ENCODE measurements around a stretch of chr11.

DNA sequence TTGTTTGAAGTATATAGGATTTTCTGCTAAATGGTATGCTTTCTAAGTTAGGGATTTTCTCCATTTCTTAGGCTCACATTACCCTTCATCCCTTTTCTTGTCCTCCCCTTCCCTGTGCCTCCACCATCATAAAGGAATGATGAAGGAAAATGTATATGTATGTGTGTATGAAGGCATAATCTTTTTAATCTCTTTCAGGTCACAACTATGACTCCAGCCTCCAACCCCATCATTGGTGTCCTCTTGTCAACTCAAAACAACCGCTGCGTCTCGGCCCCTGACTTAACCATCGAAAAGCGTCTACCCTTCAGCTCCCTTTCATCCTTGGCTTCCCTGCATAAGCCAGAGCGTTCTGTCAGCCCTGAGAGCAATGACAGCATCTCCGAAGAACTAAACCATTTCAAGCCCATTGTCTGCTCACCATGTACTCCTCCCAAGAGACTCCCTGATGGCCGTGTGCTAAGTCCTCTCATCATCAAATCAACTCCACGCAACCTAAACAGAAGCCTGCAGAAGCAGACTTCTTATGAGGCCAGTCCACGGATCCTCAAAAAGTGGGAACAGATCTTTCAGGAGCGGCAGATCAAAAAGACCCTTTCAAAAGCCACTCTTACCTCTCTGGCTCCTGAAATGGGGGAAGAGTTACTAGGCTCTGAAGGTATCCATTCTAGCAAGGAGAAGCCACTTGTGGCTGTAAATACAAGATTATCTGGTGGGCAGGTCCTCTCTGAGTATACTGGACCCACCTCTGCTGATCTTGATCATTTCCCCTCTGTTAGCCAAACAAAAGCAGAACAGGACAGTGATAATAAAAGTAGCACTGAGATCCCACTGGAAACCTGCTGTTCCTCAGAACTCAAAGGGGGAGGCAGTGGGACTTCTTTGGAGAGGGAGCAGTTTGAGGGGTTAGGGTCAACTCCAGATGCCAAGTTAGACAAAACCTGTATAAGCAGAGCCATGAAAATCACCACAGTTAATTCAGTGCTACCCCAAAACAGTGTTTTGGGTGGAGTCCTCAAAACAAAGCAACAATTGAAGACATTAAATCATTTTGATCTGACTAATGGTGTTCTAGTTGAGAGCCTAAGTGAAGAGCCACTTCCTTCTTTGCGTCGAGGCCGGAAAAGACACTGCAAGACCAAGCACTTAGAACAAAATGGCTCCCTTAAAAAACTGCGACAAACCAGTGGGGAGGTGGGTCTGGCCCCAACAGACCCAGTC is 87.1 kb downstream of the RNF169 start:
CAGE:
- cytosol, long polyA minus RNA: start-site peak on the plus strand centred at position 597 of the sequence, 80 bp wide, 5 reads
- cytosol, long polyA plus RNA: no peak
- long polyA plus RNA: no peak
- nucleus, long polyA minus RNA: no peak
- nucleus, long polyA plus RNA: no peak

CAGE:
- cytosol, long polyA minus RNA: no peak
- cytosol, long polyA plus RNA: no peak
- long polyA plus RNA: no peak
- nucleus, long polyA minus RNA: no peak
- nucleus, long polyA plus RNA: no peak
Measured at GRCh38 chr11:74909396-74909924, 39.4 kb downstream of the XRRA1 start.

DNA sequence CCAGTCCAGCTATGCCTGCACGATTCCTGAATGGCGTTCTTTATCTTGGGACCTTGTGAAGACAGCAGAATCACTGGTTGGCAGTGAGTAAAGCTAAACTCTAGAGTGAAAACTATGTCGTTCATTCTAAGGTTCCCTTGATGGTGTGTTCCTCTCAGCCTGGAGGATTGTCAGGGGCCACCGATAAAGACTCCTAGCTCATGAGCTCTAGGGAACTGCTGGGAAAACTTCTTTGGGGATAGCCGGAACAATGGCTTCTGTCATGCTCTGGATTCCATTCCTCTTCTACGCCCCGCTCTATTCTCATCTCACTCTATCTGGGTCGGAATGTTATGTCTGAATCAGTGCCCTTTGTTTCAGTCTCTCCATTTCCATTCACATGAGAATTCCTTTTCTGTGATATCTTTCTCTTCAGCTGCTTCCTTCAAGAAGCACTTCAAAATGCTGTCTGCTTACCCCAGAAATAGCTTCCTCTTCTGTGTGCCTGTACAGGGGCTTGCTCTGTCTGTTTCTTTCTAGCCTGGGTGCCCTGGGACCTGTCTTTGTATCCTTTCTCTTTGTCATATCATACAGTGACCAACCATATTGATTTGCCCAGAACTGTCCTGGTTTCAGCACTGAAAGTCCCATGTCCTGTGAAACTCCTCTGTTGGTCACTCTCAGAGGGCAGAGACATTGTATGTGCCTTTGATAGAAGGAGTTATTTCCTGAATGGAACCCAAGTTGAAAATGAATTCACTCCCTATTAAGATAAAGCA is 16.9 kb upstream of the SLCO2B1 start:
CAGE:
- cytosol, long polyA minus RNA: no peak
- cytosol, long polyA plus RNA: no peak
- long polyA plus RNA: no peak
- nucleus, long polyA minus RNA: no peak
- nucleus, long polyA plus RNA: no peak

CAGE:
- cytosol, long polyA minus RNA: no peak
- cytosol, long polyA plus RNA: no peak
- long polyA plus RNA: no peak
- nucleus, long polyA minus RNA: no peak
- nucleus, long polyA plus RNA: no peak
Measured at GRCh38 chr11:75151264-75151754, 402 bp downstream of the SLCO2B1 start.

CAGE:
- cytosol, long polyA minus RNA: no peak
- cytosol, long polyA plus RNA: no peak
- long polyA plus RNA: no peak
- nucleus, long polyA minus RNA: no peak
- nucleus, long polyA plus RNA: no peak
Measured at GRCh38 chr11:75164287-75164757, 13.4 kb downstream of the SLCO2B1 start.

DNA sequence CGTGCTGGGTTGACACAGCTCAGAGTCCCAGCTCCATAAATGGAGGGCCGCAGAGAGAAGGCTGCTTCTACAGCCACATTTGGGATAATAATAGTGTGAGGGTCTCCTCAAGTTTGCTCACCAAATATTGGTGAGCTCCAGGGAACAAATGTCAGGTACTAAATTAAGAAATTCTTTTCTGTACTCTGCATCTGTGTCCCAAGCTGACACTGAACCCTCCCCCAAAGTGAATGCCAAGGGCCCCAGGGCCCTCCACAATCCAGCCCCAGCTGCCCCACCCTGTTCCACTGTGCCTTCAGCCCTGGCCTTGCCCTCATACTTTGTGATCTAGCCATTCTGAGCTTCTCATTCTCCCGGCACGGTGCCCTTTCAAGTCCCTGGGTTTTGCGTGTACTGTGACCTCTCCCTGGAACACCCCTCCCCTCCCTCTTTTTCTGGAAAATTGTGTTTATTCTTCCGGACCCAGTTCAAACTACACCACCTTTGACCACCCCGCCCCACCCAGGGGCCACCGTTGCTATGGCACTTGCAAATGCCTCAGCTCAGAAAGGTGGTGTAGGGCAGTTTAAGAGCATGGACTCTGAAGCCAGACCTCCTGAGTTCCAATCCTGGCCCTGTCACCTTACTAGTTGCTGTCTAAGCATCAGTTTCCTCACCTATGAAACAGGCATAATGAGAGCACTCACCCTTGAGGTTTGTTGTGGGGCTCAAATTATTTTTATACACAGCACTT is 17.6 kb downstream of the SLCO2B1 start:
CAGE:
- cytosol, long polyA minus RNA: no peak
- cytosol, long polyA plus RNA: no peak
- long polyA plus RNA: no peak
- nucleus, long polyA minus RNA: no peak
- nucleus, long polyA plus RNA: no peak

DNA sequence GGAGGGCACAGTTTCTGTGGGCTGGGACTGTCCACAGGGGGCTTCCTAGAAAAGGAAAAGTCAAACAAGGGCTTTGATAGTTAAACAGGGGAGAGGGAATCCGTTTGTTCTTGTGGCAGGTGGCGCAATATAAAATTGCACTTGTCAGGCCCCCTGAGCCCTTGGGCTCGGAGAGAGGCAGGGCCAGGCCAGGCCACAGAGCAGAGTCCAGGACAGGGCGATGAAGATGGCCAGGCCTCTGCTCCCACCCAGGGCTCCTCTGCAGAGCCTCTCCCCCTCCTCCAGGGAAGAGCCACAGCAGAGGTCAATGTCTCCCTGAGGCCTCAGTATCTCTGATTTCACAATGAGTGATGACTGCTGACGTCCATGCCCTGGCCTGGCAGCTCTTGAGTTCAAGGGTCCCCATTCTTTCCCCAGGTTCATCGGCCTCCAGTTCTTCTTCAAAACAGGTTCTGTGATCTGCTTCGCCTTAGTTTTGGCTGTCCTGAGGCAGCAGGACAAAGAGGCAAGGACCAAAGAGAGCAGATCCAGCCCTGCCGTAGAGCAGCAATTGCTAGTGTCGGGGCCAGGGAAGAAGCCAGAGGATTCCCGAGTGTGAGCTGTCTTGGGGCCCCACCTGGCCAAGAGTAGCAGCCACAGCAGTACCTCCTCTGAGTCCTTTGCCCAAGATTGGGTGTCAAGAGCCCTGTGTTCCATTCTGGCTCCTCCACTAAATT is 36.4 kb upstream of the TPBGL start:
CAGE:
- cytosol, long polyA minus RNA: no peak
- cytosol, long polyA plus RNA: no peak
- long polyA plus RNA: no peak
- nucleus, long polyA minus RNA: no peak
- nucleus, long polyA plus RNA: no peak

GRCh38 chr11:75204699-75205712 is 35.6 kb upstream of the TPBGL start:
CAGE:
- cytosol, long polyA minus RNA: no peak
- cytosol, long polyA plus RNA: no peak
- long polyA plus RNA: no peak
- nucleus, long polyA minus RNA: no peak
- nucleus, long polyA plus RNA: no peak

CAGE:
- cytosol, long polyA minus RNA: no peak
- cytosol, long polyA plus RNA: no peak
- long polyA plus RNA: no peak
- nucleus, long polyA minus RNA: no peak
- nucleus, long polyA plus RNA: no peak
Measured at GRCh38 chr11:75263287-75263705, 22.7 kb downstream of the TPBGL start.

DNA sequence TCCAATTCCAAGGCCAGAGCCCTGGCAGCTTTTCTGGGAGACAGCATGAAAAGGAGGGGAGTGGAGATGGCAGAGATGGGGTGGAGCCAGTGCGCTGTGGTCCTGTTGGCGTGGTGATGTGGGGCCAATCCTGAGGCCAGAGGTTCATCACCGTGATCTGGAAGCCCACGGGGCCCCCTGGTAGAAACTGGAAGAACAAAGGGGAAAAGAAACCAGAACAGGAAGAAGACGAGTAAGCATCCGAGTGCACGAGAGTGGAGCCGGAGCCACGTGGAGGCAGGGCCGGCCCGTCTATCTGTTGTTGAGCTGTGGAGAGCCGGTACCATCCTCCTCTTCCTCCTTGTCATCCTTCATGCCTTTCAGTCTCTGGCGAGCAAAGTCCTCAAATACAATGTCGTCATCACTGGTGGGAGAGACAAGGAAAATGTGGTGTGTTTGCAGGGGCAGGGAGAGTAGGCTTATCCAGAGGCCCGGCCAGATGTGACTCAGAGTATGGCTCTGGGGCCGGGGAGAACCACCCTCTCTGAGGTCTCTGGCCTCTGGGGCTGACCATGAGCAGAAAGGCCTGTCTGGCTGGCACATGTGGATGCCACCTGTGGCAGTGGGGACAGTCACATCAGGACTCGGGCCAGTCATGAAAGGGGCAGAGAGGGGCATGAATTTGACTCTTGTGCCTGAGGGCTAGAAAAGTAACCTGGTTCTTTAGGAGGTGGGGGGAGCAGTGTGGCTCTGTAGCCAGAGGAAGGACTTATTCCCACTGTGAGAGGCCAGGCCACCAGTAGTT is 25.5 kb downstream of the TPBGL start:
CAGE:
- cytosol, long polyA minus RNA: no peak
- cytosol, long polyA plus RNA: no peak
- long polyA plus RNA: no peak
- nucleus, long polyA minus RNA: no peak
- nucleus, long polyA plus RNA: no peak

DNA sequence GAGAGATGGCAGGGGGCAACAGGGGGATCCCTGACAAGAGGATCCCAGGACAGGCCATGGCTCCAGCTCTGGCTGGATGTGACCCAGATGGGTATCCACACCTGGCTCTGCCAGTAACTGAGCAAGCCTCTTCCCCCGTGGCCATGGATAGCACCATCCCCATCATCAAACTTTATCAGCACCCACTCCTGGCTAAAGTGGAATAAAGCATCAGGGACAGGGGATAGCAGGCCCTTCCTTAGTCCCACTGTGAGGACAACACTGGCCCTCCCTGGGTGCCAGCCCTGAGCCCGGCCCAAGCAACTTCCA is 43.7 kb downstream of the ARRB1 start:
CAGE:
- cytosol, long polyA minus RNA: no peak
- cytosol, long polyA plus RNA: no peak
- long polyA plus RNA: no peak
- nucleus, long polyA minus RNA: no peak
- nucleus, long polyA plus RNA: no peak

CAGE:
- cytosol, long polyA minus RNA: no peak
- cytosol, long polyA plus RNA: no peak
- long polyA plus RNA: no peak
- nucleus, long polyA minus RNA: no peak
- nucleus, long polyA plus RNA: no peak
Measured at GRCh38 chr11:75313466-75313826, 38.0 kb downstream of the ARRB1 start.

DNA sequence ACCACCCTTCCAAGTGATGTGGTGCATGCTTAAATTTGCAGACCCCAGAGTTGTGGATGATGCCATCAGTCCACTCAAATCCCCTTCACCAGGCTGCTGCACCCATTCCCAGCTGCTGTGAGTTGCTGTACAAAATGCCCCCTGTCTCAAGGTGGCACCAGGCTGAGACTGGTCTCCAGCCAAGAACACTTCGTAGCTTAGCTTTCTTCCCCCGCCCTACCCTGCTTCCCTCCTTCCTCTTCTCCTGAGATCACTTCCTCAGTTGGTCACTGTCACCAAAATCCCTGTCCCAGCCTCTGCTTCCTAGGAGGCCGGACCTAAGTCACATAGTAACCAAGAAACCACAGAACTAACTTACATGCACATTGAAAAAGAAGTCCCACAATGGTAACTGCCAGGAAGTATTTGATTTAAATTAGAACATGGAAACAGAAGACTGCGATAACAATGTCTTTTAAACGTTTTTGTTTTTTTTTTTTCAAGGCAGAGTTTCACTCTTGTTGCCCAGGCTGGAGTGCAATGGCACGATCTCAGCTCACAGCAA is 18.4 kb upstream of the ARRB1 start:
CAGE:
- cytosol, long polyA minus RNA: no peak
- cytosol, long polyA plus RNA: no peak
- long polyA plus RNA: no peak
- nucleus, long polyA minus RNA: no peak
- nucleus, long polyA plus RNA: no peak

DNA sequence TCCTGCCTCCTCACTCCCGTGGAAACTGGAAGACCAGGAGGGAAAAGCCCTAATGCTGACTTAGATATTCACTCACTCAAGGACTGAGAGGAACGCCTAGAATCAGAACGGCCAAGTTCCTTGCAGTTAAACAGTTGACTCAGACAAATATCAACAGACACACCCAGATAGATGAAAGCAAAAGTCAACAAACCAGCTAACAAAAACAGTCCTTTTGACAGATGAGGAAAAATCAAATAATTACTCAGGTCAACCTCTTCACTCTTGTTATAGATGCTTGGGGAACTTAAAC is 20.8 kb upstream of the ARRB1 start:
CAGE:
- cytosol, long polyA minus RNA: no peak
- cytosol, long polyA plus RNA: no peak
- long polyA plus RNA: no peak
- nucleus, long polyA minus RNA: no peak
- nucleus, long polyA plus RNA: no peak

GRCh38 chr11:75402574-75403626 is 3.6 kb downstream of the RPS3 start:
CAGE:
- cytosol, long polyA minus RNA: no peak
- cytosol, long polyA plus RNA: no peak
- long polyA plus RNA: no peak
- nucleus, long polyA minus RNA: no peak
- nucleus, long polyA plus RNA: no peak

DNA sequence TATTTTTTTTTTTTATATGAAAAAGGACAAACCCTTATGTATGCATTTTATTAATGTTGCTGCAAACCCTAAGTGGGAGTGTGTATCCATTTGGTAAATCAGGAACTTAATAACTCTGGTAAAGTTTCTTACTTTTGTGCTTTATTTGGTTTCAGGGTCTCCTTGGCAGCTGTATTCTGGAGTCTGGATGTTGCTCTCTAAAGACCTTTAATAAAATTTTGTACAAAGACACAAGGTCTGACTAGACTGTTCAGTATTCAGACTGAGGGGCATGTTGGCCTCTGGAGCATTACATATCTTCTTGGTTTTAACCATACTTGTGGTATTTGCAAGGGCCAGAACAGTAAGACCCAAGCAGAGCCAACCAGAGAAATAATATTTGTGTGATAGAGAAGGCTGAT is 6.1 kb downstream of the RPS3 start:
CAGE:
- cytosol, long polyA minus RNA: no peak
- cytosol, long polyA plus RNA: no peak
- long polyA plus RNA: no peak
- nucleus, long polyA minus RNA: no peak
- nucleus, long polyA plus RNA: start-site peak on the plus strand centred at position 192 of the sequence, 27 bp wide, 321 and 260 reads in 2 replicates

DNA sequence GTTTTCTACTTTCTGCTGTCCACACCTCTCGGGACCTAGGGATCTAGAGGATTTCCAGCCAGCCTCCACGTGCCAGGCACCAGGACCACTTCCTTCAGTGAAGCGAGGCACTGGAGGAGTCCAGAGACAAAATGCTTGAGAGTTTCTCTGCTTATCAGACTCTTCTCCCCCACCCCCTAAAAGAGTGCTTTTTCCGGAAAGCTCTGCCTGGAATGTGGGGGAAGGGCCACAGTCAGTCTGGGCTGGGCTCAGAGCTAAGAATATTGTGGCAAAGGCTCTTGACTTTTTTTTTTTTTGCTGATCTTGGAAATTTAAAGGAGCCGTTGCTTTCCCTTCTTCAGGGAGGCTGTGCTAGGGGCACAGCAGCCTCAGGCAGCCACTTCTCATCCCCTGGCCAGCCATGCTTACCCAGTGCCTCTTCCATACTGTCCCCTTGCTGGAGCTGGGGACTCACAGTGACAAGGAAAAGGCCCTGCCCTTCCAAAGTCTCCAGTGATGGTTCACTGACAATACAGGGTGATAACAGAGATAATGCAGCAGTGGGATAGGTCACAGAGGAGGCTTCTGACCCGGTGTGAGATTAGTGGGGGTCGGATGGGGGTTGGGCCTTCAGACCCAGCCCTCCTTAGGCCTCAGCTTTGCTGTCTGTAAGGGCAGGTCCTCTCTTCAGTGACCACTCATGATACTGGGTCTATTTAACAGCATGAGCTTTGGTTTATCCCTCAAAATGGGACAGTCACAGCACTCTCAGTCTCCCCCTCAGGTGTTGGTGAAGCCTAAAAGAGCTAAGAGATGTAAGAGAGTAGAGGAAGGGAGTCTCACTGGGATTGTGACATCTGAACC is 2.8 kb upstream of the SERPINH1 start:
CAGE:
- cytosol, long polyA minus RNA: no peak
- cytosol, long polyA plus RNA: no peak
- long polyA plus RNA: no peak
- nucleus, long polyA minus RNA: no peak
- nucleus, long polyA plus RNA: no peak

CAGE:
- cytosol, long polyA minus RNA: no peak
- cytosol, long polyA plus RNA: no peak
- long polyA plus RNA: no peak
- nucleus, long polyA minus RNA: no peak
- nucleus, long polyA plus RNA: no peak
Measured at GRCh38 chr11:75563663-75564614, 1.9 kb downstream of the SERPINH1 start.

DNA sequence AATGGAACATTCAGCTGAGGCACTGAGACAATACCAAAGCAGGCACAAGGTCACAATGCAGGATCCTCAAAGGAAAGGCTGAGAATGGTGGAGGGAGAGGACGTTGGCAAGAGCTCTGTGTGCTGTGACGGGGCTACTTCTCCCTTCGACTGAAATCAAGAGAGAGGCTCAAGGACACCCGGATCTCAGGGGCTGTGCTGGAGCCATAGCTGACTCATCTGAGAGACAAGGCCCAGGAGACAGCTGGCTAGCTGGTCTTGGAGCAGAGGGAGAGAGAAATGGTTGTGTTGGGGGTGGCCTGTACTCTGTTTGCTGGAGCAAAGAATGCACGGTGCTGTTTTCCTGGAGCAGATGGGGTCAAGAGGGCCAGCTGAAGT is 41.0 kb downstream of the MAP6 start:
CAGE:
- cytosol, long polyA minus RNA: no peak
- cytosol, long polyA plus RNA: no peak
- long polyA plus RNA: no peak
- nucleus, long polyA minus RNA: no peak
- nucleus, long polyA plus RNA: no peak

DNA sequence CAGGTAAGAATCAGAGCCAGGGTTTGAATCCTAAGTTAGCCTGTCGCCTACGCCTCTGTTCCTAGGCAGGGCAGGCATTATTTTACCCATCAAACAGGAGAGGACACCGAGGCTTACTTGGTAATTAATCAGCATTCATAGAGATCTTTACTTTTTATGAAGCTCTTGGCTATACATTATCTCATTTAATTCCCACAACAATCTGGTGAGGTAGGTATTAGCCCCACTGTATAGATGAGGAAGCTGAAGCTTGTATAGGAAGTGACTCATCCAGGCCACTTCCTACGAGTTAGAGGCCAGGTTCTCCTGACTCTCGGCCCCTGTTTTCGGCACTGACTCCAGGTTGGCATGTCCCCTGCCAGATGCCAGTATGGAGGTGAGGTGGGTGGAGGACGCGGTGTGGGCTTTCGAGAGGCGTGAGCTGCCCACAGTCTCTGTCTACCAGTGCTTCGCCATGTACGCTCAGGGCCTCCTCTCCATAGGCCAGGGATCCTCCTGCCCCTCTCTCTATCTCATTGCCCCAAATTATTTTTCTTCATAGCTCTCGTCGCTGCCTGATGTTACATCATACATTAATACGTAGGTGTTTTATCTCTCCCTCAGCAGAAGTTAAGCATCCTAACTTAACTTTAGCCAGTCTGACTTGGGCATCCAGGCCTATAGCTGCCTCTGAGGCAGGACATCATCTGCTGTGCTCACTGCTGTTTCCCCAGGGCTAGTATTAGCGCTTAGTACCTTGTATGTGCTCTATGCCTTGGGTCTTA is 8.9 kb downstream of the DGAT2 start:
CAGE:
- cytosol, long polyA minus RNA: no peak
- cytosol, long polyA plus RNA: no peak
- long polyA plus RNA: no peak
- nucleus, long polyA minus RNA: no peak
- nucleus, long polyA plus RNA: no peak